Adrenal gland (tissue), 7 donors: Measurements from ENCODE around the gene STARD4.

DNA sequence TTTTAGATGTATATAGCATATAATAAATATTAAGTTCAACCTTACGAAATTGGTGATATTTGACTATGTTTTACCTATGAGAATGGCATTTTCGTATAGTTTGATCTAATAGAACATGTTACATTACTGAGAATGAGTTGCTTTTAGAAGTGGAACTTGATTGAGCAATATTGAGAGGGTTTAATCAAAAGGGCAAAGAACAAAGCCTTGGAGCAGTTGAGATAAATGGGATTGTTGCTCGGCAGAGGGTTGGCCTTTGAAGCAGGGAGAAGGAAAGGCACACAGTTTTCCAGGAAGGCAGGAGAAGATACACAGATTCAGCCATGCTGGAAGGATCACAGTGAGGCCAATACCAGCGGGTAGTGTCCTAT is 19.4 kb downstream of the MAN2A1 start:
- PRO-cap, 3 experiments, result peak in 2 of 3 experiments; most common plus-strand start position 252 of the sequence (in 2)
- RAMPAGE, long total RNA, 4 experiments, result no peak in any of the 4 experiments
- RRBS, result no CpG with 5 or more reads among the region's 4 CpGs

- PRO-cap, 3 experiments, result no peak in any of the 3 experiments
- RAMPAGE, long total RNA, 4 experiments, result no peak in any of the 4 experiments
- RRBS, result no CpG with 5 or more reads among the region's 4 CpGs
Measured at GRCh38 chr5:109868500-109869402, 179.0 kb downstream of the MAN2A1 start.

- PRO-cap, 3 experiments, result no peak in any of the 3 experiments
- RAMPAGE, long total RNA, 4 experiments, result no peak in any of the 4 experiments
- RRBS, result no CpG with 5 or more reads among the region's 3 CpGs
Measured at GRCh38 chr5:110109714-110110031, 419.9 kb downstream of the MAN2A1 start.

- PRO-cap, 3 experiments, result no peak in any of the 3 experiments
- RAMPAGE, long total RNA, 4 experiments, result no peak in any of the 4 experiments
- RRBS, result no CpG with 5 or more reads among the region's 7 CpGs
Measured at GRCh38 chr5:110748412-110749640, 10.0 kb downstream of the SLC25A46 start.

GRCh38 chr5:111230991-111231429 is 6.8 kb downstream of the CAMK4 start:
- PRO-cap, 3 experiments, result no peak in any of the 3 experiments
- RAMPAGE, long total RNA, 4 experiments, result no peak in any of the 4 experiments
- RRBS, result no CpG with 5 or more reads among the region's 1 CpG

DNA sequence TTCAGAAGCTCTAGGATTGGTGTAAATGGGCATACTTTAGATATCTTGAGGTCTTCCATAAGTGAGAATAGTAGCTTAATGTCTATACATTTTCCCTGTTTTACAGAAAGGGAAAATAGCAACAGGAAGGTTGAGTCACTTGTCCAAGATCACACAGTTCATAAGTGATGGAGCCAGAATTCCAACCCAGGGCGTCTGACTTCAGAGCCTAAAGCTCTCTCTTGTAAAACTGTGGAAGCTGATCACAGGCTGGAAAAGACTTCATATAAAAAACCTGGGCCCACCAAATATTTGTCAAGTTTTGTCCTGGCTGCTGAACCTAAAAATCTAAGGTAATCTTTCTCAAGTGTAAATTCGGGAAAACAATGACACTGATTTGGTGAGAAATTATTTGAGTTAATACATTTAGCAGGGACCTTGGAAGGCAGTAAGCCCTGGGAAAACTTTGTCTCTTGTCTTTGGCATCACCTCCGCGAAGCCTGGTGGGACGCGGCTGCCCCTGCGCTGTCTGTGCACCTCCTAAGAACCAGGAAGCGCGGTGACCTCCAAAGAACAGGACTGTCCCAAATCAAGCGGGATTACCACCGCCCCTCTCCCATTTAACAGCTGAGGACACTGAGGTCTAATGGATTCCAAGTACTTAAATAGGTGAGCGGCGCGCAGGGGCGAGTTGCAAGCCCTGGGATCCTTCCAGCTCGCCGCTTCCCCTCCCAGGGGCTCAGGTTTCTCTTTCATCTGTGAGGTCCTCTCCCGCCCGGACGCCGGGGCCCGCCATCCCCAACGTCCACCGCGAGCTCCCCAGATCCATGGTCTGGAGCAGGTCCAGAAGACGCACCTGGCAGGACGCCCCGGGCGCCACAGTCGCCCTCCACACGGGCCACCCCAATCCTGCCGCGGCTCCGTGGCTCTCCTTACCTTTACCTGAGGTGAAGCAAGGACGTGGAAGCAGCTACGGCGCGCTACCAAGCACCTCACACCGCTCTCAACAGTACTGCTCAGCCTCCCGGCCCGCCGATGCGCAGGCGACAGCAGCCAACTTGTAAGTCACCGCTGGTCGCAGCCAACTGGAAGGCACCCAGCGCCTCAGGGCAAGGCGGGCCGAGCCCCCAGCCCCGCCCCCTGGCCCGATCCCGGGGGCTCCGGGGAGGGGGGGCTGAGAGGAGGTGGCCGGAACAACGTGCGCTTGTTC is at the start of gene STARD4:
STARD4 (minus strand) TSS at position 1,066 of the 1,189 bp plus-strand sequence.
- PRO-cap, 3 experiments, result peak in 3 of 3 experiments; most common plus-strand start position 464 of the sequence (in 1); most common minus-strand start position 813 of the sequence (in 2)
- RAMPAGE, long total RNA, 4 experiments, result start-site peak on the minus strand in 4 of 4 experiments, centred at positions 1,022 to 1,046 of the sequence, 54 to 354 reads per replicate
- RRBS, result under 1% methylated on average over 8 of the region's 56 CpGs

GRCh38 chr5:112817721-112818148 is 43.4 kb upstream of the SRP19 start:
- PRO-cap, 3 experiments, result peak in 1 of 3 experiments; most common minus-strand start chr5:112817914 (in 1)
- RAMPAGE, long total RNA, 4 experiments, result no peak in any of the 4 experiments
- RRBS, result no CpG with 5 or more reads among the region's 5 CpGs

- PRO-cap, 3 experiments, result no peak in any of the 3 experiments
- RAMPAGE, long total RNA, 4 experiments, result no peak in any of the 4 experiments
- RRBS, result no CpG with 5 or more reads among the region's 7 CpGs
Measured at GRCh38 chr5:112864143-112864790, 3.2 kb downstream of the SRP19 start.

DNA sequence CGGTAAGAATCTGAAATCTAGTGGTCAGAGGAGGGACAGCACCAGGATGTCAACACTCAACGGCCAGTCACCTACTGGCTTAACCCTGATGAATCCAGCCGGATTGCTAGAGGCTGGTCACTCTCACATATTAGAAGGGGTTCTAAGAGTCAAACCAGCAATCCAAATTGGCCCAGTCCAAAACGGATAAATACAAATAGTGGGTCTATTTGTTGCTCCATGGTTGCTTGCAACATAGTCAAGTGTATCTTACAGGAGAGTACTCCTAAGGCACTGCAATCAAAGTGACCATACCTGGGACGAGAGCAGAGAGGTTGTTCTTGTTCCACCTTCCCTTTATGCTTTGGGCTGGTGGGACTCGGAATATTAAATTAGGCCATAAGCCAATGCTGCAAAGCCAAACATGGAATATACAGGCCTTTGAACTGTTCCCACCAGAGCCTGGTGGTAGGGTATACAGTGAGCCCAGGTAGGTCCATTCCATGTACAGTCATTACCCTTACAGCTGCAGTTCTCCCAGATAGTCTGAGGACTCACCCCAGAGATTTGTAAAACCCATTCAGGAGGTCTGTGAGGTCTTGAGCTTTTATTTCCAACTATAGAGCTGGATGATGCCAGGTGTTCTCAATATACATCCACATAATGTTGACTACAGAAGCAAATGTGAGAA is 51.1 kb downstream of the DCP2 start:
- PRO-cap, 3 experiments, result no peak in any of the 3 experiments
- RAMPAGE, long total RNA, 4 experiments, result no peak in any of the 4 experiments
- RRBS, result no CpG with 5 or more reads among the region's 6 CpGs

DNA sequence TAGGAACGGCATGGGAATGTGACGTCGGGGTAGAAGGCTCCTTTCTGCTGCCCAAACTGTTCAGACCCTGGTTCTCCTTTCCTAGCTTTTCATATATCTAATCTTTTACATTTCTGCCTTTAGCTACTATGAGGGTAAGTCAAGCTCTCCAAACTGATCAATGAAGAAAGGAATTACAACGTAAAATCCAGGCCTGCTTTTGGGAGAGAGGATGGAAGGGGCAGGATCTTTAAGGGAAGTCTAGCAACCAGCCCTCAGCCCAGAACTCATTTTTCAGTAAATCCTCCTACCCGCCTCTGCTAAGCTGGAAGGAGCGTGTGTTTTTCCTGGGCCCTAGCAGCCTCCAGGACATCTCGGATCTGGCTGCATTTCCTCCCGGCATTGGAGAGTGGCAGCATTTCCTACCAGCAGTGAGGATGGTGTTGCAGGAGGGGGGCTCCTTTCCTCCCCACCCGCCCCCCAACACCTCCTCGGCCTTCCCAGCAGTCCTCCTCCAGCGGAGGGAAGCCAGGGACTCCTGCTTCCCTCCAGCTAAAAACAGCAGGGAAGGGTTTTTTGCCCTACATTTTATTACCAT is 54.5 kb downstream of the DCP2 start:
- PRO-cap, 3 experiments, result no peak in any of the 3 experiments
- RAMPAGE, long total RNA, 4 experiments, result no peak in any of the 4 experiments
- RRBS, result no CpG with 5 or more reads among the region's 11 CpGs

GRCh38 chr5:113140830-113141663 is 164.4 kb downstream of the DCP2 start:
- PRO-cap, 3 experiments, result no peak in any of the 3 experiments
- RAMPAGE, long total RNA, 4 experiments, result no peak in any of the 4 experiments
- RRBS, result no CpG with 5 or more reads among the region's 9 CpGs

- PRO-cap, 3 experiments, result no peak in any of the 3 experiments
- RAMPAGE, long total RNA, 4 experiments, result no peak in any of the 4 experiments
- RRBS, result no CpG with 5 or more reads among the region's 2 CpGs
Measured at GRCh38 chr5:113524820-113525453, 11.4 kb downstream of the YTHDC2 start.

DNA sequence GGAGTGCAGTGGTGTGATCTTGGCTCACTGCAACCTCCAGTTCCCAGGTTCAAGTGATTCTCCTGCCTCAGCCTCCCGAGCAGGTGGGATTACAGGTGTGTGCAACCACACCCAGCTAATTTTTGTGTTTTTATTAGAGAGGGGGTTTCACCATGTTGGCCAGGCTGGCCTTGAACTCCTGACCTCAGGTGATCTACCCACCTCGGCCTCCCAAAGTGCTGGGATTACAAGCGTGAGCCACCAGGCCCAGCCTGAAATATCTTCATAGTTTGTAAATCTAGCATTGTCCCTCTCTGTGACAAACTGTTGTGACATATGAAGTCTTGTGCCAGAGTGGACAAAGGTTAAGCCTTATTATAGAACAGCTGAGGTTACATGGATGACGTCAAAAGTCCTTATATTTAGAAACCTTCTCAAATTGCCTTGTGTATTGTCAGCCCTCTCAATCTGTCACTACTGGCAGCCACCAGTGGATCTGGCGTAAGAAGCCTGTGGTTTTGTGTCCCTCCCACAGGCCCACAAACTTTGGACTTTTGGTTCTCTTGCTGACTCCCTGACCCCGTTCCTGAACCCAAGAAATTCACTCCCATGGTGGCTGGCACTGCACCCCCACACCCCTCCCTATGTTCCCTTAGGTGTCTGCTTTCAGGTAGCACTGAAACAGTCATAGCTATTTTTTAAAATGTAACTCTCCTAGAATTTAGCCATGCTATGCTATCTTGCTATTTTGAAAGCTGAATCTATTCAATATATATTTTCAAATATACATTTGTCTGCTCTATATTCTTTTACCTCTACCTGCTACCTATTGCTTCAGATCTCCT is 79.4 kb upstream of the CCDC112 start:
- PRO-cap, 3 experiments, result no peak in any of the 3 experiments
- RAMPAGE, long total RNA, 4 experiments, result no peak in any of the 4 experiments
- RRBS, result no CpG with 5 or more reads among the region's 6 CpGs

GRCh38 chr5:115557353-115558469 is 13.1 kb upstream of the FEM1C start:
- PRO-cap, 3 experiments, result no peak in any of the 3 experiments
- RAMPAGE, long total RNA, 4 experiments, result no peak in any of the 4 experiments
- RRBS, result no CpG with 5 or more reads among the region's 9 CpGs

- PRO-cap, 3 experiments, result no peak in any of the 3 experiments
- RAMPAGE, long total RNA, 4 experiments, result no peak in any of the 4 experiments
- RRBS, result no CpG with 5 or more reads among the region's 2 CpGs
Measured at GRCh38 chr5:115607835-115608439, 5.7 kb upstream of the TICAM2 start.

DNA sequence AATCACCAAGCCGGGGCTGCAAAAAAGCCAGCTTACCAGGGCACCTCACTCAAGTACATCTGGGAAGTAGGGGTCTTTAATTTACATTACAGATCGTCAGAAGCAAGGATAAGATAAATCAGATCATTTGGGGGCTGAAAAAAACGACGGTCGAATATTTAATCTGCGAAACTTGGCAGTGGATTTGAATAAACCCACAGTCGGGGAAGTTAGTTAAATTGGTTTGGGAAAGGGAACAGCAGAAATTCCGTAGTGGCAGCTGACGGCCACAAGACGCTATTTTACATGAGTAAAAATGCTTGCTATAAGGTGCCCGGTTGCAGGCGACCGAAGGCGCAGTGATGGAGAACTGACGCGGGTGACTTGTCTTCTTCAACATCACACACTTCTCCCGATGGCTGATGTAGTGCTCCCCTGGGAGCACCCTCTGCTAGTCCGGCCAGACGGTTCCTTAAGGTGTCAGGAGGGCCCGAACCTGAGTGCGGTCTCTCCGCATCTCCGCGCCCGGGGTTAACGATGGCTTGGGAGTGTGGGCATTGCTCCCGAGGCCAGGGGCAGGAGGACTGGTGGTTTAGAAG is 1.0 kb downstream of the CDO1 start:
- PRO-cap, 3 experiments, result peak in 1 of 3 experiments; most common plus-strand start position 406 of the sequence (in 1)
- RAMPAGE, long total RNA, 4 experiments, result no peak in any of the 4 experiments
- RRBS, result 7% methylated on average over 8 of the region's 27 CpGs

GRCh38 chr5:115818197-115818396 is 1.6 kb upstream of the CDO1 start:
- PRO-cap, 3 experiments, result no peak in any of the 3 experiments
- RAMPAGE, long total RNA, 4 experiments, result no peak in any of the 4 experiments
- RRBS, result no CpG with 5 or more reads among the region's 1 CpG

DNA sequence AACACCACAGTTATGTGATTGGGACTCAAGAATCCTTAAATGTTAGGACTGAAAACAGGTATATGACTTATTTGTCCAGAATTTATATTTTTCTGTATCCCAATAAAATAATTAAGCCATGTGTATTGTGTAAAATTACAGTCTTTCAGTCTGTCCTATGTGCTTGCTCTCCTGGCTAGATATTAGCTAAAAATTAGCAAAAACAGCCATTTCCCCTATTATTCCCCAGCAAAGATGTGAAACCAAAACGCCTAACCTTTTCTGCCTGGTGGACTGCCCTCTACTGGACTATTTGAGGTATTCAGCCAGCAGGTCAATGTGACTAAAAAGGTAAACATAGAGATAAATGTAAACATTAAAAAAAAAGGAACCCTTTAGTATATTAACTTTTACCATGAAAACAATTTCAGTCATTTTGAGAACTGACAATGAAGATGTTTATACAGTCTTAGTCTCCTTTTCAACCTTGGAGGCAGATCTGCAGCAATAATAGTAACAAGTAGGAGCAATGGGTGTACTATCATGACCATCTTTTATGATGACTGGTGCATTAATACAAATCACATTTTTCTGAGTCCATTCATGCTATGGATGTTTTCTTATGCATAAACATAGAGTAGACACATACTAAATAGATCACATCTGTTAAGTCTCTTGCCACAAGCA is 10.2 kb downstream of the ATG12 start:
- PRO-cap, 3 experiments, result no peak in any of the 3 experiments
- RAMPAGE, long total RNA, 4 experiments, result no peak in any of the 4 experiments
- RRBS, result no CpG with 5 or more reads among the region's 1 CpG

DNA sequence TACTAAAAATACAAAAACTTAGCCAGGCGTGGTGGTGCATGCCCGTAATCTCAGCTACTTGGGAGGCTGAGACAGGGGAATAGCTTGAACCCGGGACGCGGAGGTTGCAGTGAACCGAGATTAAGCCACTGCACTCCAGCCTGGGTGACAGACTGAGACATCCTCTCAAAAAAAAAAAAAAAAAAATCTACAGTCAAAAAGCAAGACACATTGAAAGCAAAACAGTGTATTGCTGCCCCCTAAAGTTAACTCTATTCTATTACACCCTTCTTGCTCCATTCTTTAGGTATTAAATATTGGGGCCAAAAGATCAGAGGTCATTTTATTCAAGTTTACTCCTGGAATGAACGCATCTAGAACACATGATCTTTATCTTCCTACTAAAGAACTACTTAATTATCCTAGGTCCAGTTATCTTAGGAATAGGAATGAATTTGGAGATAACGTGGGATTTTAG is 2.4 kb downstream of the ATG12 start:
- PRO-cap, 3 experiments, result no peak in any of the 3 experiments
- RAMPAGE, long total RNA, 4 experiments, result no peak in any of the 4 experiments
- RRBS, result no CpG with 5 or more reads among the region's 8 CpGs

- PRO-cap, 3 experiments, result no peak in any of the 3 experiments
- RAMPAGE, long total RNA, 4 experiments, result no peak in any of the 4 experiments
- RRBS, result no CpG with 5 or more reads among the region's 5 CpGs
Measured at GRCh38 chr5:116144466-116145366, 59.9 kb downstream of the COMMD10 start.